Sternocleidomastoid (tissue), 1 donor: ENCODE data around the gene ABLIM3.

DNA sequence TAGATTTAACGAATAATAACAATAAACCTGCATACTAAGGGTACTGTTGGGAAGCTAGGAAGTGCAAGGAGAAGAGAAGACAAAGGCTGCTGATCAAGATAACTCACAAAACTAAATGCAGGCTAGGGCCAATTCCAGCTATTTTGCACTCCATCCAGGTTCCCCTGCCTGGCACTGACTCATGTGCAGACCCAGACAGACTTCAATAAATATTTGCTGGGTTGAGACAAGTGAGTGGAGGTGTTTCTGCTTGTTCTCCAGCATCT, 320 bp downstream of the STK32A start:
- PRO-cap: no peak

- PRO-cap: no peak
These were observed 126.5 kb downstream of the STK32A start for GRCh38 chr5:147361425-147361671.

DNA sequence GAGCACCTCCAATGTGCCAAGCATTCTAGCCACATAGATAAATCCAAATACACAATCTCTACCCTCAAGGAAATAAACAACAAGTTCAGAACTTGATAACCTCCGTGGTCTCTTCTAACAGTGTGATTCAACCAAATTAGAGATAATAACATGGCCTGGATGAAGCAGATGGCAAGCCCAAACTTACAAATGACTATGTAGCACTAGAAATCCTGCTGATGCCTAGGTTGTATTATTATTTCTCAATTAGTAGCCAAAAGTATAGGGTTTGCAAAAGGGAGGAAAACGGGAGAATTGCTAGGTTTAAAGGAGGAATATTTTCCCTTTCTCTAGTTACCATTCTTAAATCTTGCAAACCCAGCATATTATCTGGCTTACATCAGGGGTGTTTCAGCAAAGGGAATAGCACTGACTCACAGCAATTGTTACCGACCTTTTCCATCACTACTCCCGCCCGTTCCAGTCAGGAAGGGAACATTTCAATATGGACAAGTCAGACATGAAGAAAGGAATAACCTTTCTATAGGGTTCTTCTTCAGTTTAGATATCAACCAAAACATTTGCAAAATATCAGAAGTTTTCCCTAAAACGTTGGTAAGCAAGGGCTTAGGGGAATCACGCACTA, 2.3 kb downstream of the DPYSL3 start:
- PRO-cap: no peak

DNA sequence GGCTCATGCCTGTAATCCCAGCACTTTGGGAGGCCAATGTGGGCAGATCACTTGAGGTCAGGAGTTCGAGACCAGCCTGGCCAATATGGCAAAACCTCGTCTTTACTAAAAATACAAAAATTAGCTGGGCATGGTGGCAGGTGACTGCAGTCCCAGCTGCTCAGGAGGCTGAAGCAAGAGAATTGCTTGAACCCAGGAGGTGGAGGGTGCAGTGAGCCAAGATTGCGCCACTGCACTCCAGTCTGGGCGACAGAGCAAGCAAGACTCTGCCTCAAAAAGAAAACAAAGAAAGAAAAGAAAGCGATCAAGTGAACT, 43.9 kb upstream of the DPYSL3 start:
- PRO-cap: no peak

DNA sequence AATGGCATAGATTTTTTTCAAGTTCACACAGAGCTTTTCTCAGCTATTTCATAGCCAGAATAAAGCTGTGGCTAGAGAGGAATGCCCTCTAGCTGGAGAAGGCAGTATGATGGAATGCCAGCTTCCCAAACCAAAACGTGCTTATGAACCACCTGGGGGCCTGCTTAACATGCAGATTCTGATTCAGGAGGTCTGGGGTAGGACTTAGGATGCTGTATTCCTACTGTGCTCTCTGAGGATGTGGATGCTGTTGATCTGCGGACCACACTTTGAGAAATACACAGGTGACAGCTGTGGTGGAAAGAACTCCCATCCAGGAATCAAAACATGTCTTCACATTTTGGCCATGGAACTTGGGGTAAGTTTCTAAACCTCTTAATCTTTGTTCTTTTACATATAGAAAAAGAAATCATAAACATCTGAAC, 49.9 kb upstream of the DPYSL3 start:
- PRO-cap: no peak

DNA sequence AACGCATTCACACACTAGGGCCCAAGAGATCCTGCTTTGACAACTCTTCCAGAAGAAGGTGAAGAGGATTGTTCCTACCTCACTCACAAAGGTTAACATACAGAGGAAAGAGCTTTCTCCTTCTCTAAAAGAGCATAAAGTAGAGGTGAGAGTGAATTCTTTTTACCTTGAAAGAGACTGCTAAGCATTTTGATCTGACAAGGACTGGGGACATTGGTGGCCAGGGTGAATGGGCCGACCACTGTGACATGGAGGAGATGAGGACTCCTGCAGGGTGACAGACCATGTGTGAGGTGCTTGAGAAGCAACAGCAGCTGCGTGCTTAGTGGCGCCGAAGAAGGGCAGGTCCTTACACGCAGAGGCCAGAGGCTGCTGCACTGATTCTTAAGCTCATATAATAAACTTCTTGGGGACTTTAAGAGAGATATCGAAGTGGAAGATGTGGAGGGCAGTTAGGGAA, 8.6 kb upstream of the JAKMIP2 start:
- PRO-cap: no peak

- PRO-cap: no peak
These were observed 26.9 kb downstream of the SPINK5 start for GRCh38 chr5:148090423-148091396.

DNA sequence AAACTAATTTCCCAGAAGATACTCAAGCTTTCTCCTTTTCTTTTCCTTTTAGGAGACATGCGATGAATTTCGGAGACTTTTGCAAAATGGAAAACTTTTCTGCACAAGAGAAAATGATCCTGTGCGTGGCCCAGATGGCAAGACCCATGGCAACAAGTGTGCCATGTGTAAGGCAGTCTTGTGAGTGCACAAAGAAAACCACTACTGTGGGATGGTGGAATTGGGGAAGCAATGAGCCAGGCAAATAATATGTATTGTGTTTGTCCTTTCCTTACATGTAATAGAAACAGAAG, 50.5 kb downstream of the SPINK5 start:
- PRO-cap: no peak

DNA sequence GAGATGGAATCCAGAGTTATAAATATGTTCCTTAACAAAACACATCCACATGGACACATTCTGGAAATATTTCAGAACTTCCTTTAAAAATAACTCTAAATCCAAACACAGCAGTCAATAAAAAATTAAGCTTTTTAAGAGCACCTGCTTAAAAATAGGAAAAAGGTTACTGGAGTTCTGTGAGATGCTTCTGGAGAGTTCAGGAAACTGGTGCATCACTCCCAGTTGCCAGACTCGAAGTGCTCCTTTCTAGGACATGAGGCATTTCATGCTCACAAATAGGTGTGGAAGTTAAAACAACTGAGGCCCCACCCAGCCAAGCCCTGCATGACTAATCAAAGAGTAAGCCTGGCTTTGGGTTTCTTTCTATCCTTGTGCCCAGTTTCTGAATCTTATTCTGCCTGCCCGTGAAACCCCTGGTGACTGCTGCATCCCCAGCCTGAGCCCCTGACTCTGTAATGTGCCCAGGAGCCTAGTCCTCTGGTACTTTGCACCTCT, 7.6 kb downstream of the SPINK9 start:
- PRO-cap: no peak

DNA sequence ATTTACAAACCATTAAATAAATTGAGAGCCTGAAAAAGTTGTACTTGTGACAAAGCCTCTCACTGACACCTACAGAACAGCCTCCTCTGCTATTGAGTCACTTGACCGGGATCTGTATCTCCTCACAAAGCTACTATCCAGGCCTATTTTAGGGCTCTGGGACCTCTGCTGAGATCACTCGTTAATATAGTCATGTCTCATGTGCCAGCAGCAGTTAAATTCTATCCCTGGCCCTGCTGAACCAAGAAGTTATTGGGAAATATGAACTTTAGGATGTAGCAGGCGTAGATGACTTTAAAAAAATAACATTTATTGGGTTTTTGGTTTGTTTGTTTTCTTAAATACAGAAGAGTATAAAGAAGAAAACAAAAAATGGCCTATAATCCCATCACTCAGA, 31.1 kb downstream of the FBXO38 start:
- PRO-cap: no peak

DNA sequence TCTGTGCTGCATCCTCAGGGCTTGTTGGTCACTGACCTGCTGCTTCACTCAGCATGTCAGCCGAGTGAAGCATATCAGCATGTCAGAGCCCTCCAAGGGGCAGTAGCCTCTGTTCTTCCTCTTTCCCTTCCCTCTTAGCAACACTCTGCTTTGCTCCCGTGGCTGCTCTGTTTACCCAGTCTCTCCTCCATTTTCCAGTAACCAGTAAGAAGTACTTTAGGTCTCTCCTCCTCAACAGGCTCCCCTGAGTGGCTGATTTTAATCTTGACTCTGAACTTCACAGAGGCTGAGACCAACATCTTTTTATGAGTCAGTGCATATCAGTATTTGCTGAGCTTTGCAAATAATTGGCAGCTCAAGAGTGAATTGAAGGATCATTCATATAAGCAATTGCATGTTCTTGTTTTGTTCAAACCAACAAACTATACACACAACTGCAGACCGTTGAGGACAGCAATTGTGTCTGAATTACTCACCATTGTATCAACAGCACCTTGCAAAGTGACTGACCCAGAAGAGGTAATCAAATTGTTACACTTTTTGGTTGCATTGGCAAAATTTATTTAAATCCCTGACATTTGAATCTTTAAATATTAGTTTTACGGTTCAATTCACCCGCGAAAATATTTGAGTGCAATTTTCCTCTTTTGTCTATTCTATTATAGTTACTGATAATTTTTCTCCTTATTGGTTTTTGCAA, 18.4 kb upstream of the ADRB2 start:
- PRO-cap: no peak

GRCh38 chr5:148827245-148828195, 1.1 kb downstream of the ADRB2 start:
- PRO-cap: unidirectional peak, plus-strand start at chr5:148827291; unidirectional peak, plus-strand start at chr5:148827340

DNA sequence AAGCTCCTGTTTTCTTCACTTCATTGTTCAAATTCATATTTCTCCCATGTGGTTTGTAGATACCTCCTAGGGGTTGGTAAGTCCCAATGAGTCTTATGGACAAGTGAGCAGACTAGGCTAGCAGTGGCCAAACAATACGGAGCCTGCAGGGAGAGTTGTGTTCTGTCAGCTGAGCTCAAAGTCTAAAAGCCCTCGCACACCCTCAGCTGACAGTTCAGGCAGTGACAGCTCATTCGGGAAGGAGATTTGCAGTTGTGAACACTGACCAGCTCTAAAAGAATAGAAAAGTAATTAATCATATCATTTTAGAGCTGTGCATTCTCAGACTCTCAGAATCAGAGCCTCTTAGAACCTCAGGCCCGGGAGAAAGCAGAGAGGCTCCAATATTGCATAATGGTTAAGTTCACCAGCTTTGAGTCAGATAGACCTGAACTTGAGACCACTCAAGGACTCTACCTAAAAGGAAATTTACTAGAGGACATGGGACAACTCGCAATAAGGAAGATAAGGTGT, 95.0 kb downstream of the SH3TC2 start:
- PRO-cap: no peak

DNA sequence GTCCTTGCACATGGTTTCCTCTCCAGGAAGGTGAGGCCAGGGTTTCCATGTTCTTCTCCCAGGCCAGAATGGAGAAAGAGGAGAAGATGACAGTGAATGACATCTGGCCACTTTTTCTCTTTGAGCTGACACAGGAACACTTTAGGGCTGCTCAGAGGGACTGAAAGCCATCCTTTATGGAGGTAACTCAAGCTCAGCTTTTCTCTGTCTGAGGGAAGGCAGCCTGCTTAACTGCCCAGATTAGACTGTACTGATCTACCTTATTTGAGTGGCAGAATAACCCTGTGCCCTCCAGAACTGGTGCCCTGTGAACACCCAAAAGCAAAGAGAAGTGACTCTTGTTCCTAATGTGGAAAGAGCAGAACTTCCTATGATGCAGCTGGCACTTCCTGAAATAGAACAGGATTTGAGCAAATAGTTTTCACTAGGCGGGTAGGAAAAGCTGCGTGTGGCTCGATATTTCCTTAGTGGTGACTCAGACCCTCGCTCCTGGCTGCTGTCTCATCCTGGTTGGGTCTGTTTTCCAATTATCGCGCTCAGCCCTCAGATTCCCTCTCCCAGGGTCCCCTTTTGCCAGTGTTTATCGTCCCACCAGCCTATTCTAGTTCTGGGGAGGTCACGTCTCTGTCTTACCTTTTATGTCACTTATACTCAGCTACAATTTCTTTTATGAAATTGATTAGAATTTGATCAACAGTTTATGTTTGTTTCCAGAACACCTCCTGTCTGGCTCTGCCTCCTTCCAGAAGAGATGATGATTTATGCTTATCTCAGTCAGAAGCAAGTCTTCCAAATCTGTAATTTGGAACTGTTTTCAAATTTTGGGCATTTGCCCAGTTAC, 89.9 kb downstream of the SH3TC2 start:
- PRO-cap: bidirectional peak, plus-strand start at position 483 of the sequence, minus-strand start at position 323 of the sequence

DNA sequence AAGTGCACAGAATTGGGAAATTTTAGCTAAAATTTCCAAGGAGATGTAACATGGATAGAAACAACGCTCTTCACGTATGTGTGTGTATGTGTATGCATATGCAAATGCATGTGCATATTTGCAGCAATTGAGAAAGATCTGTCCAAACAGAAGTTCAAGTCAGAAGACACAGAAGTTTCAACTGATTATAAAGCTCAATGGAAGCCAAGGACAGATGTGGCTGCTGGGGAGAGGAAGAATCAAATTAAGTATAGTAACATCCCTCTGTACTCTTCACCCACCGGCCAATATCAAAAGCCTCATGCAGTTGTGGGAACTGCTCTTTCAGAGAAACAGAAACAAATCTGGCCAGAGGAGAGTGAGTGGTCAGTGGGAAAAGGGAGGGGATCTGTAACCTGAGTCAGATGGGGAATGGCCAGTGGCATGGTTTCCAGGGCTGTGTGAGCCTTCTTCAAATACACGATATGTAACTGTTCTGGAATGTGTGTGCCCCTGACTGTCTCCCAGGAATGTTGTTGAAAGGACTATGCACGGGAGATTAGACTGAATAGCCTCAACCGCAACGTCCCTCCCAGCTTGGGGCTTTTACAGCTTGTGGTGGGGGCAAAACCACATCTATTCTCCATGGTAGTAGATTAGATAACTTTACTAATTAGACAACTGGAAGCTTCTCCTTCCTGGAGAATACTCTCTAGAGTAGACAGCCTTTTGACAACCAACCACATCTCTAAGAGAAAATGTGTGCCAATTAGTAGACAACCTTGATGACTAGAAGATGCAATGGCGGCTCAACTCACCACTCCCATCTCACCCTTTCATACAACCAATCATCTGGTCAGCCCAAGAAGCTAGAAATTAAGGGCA, 60.8 kb downstream of the SH3TC2 start:
- PRO-cap: no peak

DNA sequence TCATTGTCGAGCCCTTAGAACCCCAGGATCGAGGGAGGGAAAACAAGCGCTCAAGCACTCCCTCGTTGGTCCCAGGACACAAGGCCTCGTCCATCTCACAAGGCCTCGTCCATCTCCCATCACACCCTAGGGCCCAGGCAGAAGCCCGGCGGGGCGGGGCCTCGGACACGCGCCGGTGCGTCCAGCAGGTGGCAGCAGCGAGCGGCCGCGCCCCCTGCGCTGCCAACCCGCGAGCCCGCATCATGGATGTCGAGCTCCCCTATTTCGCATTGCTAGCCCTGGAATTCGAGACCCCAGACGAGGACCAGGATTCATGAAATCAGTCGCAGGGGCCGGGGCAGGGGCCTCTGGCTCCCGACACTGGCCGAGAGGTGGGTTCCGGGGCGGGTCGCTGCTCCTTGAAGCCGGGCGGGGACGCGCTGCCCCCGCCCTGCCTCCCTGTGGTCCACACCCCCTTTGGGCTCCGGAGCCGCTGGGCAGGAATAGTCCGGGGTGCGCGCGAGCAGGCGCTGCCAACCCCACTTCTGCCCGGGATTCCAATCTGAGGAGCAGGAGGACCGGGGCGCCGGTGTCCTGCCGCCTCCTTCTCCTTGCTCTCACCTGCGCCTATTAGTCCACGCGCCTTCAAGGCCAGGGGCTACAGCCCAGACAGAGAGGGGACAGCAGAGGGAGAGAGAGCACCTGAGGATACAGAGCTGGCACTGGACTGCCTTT, at the start of gene ABLIM3:
Gene ABLIM3 (plus strand): TSS at position 210 of the 714 bp plus-strand sequence.
- PRO-cap: bidirectional peak, plus-strand start at position 210 of the sequence, minus-strand start at position 116 of the sequence; unidirectional peak, plus-strand start at position 448 of the sequence

DNA sequence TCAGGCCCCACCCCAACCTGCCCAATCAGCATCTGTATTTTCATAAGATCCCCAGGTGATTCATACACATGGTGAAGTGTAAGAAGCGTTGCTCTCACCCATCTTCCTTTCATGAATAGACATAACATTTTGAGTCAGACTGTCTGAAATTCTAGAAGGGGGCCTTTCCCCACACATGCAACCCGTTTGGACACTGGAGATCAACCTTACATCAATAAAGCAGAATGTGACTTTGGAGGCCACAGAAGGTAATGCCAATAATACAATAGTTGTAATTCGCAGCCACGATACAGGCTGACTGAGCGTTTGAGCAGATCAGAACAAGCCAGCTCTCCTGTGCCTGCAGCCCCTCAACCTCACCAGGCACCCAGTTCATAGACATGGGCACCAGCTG, 9.2 kb upstream of the AFAP1L1 start:
- PRO-cap: no peak

DNA sequence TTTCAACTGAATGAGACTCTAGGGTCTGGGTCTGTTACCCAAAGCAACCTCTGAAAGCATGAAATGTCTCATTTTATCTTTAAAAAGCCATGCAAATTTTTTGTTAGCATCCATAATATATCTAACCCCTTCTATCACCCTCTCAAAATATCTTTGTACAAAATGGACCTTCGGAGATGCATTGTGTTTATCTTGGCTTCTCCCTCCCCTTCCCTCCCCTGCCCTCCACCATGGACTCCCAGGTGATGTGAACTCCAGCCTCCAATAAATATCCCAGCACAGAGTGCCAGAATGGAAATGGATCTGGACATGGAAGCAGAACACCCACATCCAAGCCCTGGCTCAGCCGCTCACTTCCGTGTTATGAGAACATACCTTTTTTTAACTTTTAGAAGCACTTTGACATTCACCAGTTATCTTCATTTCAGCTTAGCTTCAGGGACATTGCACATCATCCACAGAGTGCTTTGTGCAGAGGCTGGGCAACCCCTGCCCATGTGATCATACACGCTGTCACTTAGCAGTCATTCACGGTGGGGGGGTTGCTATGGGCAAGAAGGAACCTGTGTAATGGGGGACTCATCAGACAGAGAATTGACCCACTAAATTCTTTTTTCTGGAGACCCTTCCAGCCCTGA, 9.1 kb downstream of the AFAP1L1 start:
- PRO-cap: no peak

DNA sequence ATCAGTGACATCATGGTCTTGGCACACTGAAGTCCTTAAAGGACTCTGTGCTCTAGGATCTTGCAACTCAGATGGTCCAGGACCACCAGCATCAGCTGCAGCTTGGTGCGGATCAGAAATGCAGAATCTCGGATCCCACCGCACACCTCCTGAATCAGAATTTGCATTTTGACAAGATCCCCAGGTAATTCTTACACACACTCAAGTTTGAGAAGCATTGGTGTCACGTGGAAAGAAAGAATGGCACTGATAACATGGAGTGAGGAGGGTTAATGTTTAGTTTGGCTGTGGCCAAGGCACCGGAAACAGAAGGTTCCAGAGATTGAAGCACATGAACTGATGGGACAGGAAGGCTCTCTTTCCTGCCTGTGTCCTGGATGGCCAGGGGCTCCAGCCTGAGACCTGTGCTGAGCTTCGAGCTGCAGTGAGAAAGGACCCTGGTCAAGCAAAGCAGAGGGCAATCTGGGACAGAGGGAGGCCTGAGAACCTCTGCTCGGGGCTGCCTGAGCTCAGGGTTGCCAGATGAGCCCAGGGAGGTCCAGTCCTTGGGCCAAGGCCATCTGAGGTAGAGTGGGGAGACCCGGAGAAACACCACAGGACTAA, 27.2 kb downstream of the AFAP1L1 start:
- PRO-cap: no peak

DNA sequence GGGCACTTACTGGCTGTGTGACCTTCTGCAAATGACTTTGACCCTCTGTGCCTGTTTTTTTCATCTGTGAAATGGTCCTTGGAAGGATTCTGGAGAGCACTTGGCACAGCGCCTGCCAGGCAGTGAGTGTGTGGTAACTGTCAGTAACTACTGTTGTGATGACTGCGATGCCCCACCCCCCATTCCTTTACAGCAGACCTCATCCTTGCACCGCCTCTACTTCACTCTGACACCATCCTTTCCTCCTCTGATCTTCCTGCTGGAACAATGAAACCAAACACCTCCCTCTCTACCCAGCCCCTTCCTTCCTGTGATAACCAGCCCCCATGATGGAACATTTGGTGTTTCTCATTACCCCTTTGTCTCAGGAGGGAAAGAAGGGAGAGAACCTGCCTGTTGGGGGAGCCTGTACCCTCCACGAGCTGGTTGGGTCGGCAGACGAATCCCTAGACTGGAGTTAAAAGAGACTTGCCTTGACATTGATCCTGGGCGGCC, 34.4 kb upstream of the GRPEL2 start:
- PRO-cap: no peak